Melanocyte of skin (primary cell): ENCODE results near the genes SOS2, L2HGDH, ATL1 and TRIM9.

DNA sequence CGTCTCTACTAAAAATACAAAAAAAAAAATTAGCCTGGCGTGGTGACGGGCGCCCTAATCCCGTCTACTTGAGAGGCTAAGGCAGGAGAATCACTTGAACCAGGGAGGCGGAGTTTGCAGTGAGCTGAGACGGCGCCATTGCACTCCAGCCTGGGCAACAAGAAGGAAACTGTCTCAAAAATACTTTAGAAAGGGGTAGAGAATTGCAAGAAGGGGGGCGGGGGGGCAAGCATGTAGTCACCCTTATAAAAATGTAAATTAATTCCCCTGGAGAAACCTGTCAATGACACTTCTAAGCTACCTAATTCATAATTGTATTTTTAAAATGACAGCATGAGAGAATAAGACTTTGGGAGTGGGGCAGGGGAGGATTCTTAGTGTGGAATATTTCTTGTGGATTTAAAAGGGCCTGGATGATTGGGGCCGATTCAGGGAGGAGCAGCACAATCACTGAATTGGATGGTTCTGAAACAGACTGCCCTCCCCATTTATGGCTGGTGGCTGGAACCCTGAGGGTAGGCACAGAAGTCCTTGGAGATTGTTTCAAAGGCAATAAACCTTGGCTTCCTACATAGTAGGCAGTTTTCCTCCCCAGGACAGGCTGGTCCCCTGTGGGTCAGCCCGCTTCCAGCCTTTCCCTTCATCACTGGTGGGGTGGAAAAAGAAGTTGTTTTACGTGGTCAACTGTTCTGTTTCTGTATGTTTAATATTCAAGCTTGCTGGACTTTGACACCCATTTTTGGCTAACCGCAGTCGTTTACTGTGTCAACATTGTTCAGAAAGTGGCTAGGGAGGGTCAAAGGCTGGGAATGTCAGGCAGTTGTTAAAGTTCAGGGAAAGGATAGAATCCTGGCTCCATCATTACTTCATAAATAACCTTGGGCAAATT is 2.1 kb downstream of the KLHDC2 start:
- CAGE, long polyA plus RNA, 2 experiments, result no peak in any of the 2 experiments

DNA sequence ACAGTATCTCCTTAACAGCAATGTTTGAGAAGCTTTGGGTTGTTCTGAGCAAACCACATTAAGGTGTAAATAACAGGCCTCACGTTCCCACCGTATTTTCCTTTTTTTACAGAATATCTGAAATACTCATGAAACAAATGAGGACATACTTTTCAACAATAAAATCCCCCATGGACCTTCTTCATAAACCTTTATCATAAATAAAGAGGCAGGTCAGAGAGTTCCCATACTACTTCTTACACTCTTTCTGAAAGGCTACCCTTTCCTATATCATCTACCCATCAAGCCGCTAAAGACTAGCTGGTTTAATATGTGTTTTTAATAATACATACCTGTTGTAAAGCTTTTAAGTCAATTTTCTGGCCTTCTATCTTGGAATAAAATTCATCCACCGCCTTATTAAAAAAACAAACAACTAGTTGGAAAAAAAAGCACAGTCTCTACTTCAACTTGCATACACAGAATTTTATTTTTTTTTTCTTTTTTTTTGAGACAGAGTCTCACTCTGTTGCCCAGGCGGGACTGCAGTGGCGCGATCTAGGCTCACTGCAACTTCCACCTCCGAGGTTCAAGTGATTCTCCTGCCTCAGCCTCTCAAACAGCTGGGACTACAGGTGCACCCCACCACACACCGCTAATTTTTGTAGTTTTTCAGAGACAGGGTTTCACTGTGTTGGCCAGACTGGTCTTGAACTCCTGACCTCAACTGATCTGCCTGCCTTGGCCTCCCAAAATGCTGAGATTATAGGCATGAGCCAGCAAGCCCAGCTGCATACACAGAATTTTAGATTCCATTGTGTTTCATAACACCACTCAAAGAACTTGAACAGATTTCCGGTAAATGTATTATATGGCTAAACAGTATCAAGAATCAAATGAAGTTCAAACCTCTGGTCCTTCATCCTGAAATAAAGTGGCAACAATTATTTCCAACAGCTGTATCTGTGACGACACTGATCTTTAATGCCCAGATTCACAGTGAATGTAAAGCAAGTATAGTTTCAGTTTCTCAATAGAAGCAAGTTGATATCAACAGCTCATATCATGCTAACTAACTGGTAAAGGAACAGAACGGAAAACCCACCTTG is 21.3 kb downstream of the NEMF start:
- CAGE, long polyA plus RNA, 2 experiments, result no peak in any of the 2 experiments

- CAGE, long polyA plus RNA, 2 experiments, result no peak in any of the 2 experiments
Observed at GRCh38 chr14:49971224-49971923, 78.5 kb downstream of the ARF6 start.

GRCh38 chr14:49975180-49975859 is 82.4 kb downstream of the ARF6 start:
- CAGE, long polyA plus RNA, 2 experiments, result no peak in any of the 2 experiments

DNA sequence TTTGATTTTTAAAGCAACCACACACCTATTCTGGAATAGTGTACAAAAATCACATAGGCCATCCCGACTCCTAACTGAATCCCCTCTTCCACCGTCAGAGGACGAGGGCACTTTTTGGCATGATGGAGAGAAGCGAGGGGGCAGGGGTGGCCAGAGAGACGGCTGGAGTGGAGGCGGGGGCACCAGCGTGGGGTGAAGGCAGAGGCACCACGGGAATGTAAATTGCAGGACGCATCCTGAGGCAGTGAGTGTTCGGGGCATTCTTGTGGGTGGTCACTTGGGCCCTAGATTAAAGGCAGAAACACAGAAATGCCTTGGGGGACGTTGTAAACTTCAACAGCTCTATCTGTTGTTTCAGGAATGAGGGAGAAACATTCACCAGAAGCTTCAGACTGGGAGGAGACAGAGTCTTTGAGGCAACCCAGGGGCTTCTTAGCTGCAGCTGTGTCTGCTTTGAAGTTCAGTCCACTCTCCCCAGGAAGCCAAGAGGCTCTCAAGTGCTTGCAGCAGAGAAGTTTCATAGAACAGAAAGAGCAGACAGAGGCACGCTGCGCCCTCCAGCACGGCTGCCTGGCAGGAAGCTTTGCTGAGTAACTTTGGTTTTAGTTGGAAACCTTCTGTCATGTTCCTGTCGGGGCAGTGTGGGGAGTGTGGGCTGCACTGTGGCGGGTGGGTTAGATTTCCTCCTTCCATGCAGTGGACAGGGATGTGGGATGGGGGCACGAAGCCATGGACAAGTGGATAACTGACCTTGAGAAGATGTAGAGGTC is 107.4 kb downstream of the ARF6 start:
- CAGE, long polyA plus RNA, 2 experiments, result no peak in any of the 2 experiments

- CAGE, long polyA plus RNA, 2 experiments, result no peak in any of the 2 experiments
Observed at GRCh38 chr14:50008653-50009467, 107.5 kb downstream of the VCPKMT start.

DNA sequence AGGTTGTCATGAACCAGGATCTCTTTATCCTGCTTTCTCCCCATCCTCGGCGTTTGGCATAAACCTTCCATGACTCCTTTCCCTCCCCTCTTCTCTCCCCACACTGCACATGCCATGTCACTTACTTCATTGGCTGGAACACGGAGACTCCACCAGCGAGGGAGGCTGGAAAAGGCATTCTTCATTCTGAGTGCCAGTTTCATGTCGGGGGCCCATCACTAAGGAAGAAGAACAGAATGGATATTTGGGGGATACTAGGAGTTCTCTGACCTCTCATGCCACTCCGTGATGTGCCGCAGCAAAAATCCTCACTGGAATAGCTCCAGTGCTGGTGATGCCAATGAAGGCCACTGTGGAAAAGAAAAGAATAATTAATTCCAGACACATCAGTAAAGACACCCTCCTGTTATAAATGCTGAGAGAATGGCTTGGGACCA is 105.5 kb downstream of the VCPKMT start:
- CAGE, long polyA plus RNA, 2 experiments, result no peak in any of the 2 experiments

- CAGE, long polyA plus RNA, 2 experiments, result no peak in any of the 2 experiments
Observed at GRCh38 chr14:50044883-50045586, 71.3 kb downstream of the VCPKMT start.

DNA sequence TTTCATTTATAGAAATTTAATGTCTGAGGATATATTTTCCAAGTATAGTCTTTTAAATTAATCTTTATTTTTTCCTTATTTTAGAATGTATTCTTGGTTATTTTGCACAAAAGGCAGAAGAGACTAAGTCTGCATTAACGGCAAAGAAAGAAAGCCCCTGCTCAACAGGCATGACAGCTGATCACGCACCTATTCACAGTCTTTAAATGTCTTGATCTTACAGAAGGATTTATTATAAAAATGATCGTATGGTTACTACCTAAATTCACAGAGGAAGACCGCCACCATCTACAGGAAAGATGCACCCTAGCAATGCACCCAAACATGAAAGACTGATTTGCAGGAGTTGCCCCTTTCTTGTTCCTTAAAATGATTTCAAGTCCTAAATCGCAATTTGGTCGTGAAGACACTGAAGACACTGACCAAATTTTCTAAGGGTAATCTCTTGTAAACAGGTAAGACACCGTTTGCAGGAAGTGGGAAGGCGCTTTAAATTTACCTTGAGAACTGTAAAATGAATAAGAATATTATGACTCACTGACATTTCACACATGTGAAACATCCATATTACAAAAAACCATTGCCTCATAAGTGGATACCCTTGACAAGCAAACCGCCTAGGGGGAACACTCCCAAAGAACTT is 1.1 kb downstream of the SOS2 start:
- CAGE, long polyA plus RNA, 2 experiments, result no peak in any of the 2 experiments

DNA sequence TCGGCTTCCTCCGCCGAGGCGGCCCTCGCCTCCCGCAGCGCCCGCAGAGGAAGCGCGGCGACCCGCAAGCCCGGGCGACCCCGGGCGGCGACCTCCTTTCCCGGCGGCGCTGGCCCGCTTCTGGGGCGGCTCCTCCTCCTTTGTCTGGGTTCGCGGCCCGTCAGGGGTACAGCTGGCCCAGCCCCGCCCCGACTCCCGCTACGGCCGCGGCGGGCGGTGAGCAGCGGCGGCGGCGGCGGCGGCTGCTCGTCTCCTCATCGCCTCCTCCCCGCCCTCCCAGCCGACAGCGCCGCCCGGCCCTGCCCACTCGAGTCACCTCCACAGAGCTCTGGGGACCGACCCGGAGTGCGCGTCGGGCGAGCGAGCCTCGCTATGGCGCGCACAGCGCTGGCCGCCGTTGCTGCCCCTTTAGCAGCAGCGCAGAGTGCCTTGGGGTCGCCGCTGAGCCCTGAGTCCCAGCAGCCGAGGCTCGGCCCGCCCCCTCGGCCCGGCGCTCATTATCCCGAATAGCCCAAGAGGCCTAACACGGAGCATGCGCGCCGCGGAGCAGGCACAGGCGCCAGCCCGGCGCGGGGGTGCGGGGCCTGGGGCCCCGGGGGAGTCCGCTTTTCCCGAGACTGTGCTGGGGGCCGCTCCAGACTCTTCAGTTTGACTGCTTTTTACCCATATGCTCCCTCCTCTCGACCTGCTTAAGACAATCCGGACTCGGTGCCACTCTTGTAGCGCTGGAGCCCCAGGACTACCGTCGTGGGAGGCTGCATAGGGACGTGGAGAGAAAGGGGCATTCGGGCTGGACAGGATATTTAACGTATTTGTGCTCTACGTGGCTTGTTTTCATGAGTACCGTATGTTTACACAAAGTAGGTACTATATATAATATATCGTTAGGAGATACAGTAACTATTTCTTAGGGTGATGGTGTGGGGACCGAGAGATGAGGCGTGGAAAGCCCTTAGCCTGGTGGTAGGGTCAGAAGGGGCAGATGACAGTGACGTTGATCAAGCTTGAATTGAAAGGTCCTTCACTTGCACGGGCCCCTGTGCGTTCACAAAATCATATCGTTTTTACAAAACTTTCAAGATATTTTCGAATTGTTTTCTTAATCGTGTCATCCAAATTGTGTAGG is at the start of gene SOS2:
SOS2 (minus strand) TSS at position 122 of the 1,126 bp plus-strand sequence.
- CAGE, long polyA plus RNA, 2 experiments, result no peak in any of the 2 experiments

DNA sequence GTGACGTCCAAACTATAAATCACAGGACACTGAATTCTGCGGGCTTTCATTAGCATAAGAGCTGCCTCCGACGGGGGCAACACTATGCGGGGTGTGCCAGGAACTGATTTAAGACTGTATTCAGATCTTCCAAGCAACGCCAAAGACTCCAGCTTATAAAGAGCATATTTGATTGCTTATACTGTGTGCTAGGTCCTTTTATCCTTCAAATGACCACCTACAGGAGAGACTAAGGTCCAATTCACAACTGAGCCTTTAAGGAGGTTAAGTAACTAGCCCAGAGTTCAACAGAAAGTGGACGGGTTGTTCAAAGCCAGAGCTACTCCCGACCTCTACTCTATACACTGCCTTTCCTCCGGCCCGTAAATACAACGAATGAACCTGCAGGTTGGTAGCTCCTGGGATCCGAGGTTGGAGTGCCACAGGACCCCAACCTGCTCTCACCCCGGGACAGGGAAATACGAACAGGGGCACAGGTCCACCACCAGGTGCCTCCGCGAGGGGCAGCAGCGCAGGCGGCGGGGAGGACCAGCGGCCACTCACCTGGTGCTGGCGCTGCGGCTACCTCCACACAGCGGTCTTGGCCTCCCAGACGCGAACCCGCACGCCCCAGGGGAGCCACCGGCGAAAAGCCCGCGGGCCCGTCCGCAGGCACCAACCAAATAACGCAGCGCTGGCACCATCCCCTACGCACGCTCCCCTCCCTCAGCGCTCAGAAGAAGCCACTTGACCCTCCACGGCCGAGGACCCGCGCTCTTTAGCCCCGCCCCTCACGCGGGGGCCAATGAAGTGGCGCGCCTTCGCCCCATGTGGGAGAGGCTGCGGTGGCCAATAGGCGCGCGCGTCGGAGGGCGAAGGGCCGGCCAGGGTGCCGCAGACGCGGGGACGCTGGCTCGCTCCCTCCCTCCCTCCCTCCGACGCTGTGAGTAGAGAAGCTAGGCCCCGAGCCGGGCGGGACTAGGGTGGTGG is at the start of gene L2HGDH:
L2HGDH (minus strand) TSS at position 762 of the 969 bp plus-strand sequence.
- CAGE, long polyA plus RNA, 2 experiments, result no peak in any of the 2 experiments

- CAGE, long polyA plus RNA, 2 experiments, result no peak in any of the 2 experiments
Observed at GRCh38 chr14:50559912-50560902, at the start of gene ATL1. Gene ATL1, plus strand, starts transcription at chr14:50560145.

DNA sequence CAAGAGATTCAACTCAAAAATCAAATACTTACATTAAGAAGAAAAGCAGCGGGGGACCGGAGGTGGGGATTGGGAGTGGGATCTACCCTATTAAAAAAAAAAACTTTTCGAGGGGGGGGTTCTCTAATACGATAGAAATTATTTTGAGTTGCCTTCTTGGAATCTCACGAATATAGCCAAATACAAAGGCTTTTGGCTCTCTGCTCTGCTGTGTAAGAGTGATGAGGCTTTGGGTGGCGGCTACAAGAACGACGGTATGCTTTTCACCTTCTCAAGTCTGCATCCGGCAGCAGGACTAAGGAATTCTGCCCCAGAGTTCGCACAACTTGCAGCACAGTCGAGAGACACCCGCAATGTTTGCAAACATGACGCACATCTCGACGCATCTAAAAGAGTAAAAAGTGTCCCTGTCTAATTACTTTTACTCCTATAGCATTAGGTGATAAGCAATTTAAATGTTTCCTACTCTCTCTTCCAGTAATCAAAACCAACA is 945 bp downstream of the SAV1 start:
- CAGE, long polyA plus RNA, 2 experiments, result no peak in any of the 2 experiments

GRCh38 chr14:50739658-50740062 is 71.6 kb upstream of the SAV1 start:
- CAGE, long polyA plus RNA, 2 experiments, result no peak in any of the 2 experiments

DNA sequence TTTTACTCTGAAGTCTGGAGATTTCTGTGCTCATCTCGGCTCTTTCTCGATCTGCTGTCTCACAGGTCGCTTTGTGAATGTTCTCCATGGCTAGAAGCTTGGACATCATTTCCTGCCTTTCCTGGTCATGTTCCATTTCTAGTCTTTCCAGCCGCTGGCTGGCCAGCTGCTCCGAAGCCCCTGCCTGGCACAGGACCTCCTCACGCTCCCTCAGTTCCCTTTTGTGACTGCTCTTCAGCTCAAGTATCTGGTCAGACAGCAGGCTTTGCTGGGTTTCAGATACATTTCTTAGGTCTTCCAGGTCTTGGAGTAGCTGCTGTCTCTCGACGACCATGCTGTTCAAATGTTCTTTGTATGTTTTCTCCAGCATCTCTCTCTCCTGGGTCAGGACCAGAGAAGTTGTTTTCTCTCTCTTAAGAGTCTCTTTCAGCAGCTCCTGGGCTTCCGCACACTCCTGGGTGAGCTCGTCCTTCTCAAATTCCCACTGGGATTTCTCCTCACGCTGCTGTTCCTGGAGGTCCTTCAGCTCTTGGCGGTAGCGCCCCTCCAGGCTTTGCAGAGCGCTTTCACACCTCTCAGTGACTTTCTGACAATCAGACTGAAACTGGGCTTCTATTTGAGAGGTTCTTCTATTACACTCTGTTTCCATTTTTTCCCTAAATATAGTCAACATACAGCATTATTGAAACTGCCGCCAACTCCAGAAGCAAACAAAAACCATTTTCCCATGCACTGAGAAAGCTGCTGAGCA is 72.8 kb downstream of the NIN start:
- CAGE, long polyA plus RNA, 2 experiments, result no peak in any of the 2 experiments

GRCh38 chr14:50835202-50835940 is 4.4 kb upstream of the NIN start:
- CAGE, long polyA plus RNA, 2 experiments, result no peak in any of the 2 experiments

DNA sequence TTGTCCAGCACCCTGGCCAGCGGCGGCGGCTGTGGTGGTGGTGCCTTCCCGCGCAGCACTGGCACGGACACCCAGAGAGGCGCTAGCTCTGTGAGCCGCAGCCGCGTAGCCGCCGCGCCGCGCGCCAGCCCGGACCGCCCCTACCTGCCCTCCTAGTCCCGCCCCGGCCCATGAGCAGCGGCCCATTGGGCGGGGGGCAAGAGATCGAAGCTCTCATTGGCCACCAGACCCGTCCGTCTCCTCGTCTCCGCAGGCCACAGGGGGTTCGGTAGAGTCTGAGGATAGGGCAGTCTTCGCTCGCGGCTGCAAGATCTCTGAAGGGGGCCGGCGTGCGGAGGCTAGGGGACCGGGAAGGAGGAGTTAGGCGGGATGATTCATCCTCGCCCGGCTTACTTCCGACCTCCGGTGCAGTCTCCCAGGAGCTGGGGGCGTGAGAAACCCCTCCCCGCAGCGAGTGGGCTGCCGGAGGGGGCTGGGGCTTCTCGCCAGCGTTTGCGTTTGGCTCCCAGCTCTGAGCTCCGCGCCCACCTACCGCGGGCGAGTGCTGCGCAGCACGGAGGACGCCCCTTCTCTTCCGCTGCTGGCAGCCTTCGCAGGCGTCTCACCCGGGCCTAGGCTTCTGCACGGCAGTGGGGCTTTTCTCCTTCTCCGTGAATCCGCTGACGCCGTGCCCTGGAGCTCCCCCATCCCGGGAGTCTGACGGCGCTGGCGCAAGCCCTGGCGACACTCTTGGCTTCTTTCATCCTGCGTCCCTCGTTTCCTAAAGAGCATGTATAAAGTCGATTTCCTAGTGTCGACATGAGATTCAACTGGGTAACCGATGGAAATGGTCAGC is at the start of gene TRIM9:
TRIM9 (minus strand) TSS at position 92 of the 835 bp plus-strand sequence.
- CAGE, long polyA plus RNA, 2 experiments, result no peak in any of the 2 experiments

- CAGE, long polyA plus RNA, 2 experiments, result no peak in any of the 2 experiments
Observed at GRCh38 chr14:51328113-51328645, 88.1 kb downstream of the TMX1 start.

- CAGE, long polyA plus RNA, 2 experiments, result no peak in any of the 2 experiments
Observed at GRCh38 chr14:51554310-51554975, 97.3 kb upstream of the FRMD6 start.

DNA sequence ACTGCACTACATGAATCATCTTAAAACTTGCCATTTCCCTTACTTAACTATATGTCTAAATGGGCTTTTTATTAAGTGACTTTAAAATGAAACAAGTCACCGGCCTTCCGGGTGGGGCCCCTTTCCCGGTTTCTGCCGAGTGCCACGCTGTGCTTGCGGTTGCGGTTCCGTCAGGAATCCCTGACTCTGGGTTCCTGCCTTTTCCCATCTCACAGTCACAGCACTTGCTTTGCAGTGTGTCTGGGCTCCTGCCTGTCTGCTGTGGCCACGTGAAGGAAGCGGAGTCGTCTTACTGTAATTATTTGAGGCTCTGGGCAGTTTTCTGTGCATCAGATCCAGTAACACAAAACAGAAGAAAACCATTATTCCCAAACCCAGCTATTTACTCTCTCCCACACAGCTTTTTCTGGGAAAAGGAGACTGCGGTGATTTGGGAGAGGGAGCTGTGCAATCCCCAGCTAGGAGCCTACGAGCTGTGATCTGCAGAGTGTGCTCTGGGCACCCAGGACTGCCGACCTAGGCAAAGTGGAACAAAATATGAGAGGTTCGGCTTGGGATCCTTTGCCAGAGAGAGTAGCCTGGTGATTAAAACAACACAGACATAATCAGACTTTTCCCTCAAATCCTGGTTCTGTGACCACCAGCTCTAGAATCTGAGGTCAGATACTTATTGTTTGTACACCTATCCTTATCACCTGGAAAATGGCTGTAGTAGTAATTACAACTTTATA is 43.9 kb upstream of the FRMD6 start:
- CAGE, long polyA plus RNA, 2 experiments, result no peak in any of the 2 experiments